Peyer's patch (tissue), 4 donors: ENCODE measurements around a stretch of chr7.

- PRO-cap = no peak
- RAMPAGE, long total RNA, 4 experiments = no peak in any of the 4 experiments
Observed at GRCh38 chr7:25261138-25261559, 32.9 kb upstream of the NPVF start.

- PRO-cap = no peak
- RAMPAGE, long total RNA, 4 experiments = no peak in any of the 4 experiments
Observed at GRCh38 chr7:25580161-25580360, 351.8 kb upstream of the NPVF start.

DNA sequence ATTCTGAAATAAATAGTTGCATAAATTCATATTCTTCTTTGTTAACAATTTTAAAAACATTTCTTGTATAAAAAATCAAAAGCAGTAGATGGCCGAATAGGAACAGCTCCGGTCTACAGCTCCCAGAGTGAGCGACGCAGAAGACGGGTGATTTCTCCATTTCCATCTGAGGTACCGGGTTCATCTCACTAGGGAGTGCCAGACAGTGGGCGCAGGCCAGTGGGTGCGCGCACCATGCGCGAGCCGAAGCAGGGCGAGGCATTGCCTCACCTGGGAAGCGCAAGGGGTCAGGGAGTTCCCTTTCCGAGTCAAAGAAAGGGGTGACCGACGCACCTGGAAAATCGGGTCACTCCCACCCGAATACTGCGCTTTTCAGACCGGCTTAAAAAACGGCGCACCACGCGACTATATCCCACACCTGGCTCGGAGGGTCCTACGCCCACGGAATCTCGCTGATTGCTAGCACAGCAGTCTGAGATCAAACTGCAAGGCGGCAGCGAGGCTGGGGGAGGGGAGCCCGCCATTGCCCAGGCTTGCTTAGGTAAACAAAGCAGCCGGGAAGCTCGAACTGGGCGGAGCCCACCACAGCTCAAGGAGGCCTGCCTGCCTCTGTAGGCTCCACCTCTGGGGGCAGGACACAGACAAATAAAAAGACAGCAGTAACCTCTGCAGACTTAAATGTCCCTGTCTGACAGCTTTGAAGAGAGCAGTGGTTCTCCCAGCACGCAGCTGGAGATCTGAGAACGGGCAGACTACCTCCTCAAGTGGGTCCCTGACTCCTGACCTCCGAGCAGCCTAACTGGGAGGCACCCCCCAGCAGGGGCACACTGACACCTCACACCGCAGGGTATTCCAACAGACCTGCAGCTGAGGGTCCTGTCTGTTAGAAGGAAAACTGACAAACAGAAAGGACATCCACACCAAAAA lies 374.9 kb upstream of the NPVF start:
- PRO-cap = no peak
- RAMPAGE, long total RNA, 4 experiments = no peak in any of the 4 experiments

DNA sequence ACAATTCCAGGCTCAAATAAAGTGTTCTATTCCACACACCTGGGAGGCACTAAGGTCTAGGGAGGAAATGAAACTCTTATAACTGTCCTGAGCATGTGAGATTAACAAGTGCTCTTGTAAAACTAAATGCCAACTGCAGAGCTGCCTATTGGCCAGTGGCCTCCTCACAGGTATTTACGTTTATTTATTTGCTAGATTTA lies 381.9 kb upstream of the NFE2L3 start:
- PRO-cap = no peak
- RAMPAGE, long total RNA, 4 experiments = no peak in any of the 4 experiments

DNA sequence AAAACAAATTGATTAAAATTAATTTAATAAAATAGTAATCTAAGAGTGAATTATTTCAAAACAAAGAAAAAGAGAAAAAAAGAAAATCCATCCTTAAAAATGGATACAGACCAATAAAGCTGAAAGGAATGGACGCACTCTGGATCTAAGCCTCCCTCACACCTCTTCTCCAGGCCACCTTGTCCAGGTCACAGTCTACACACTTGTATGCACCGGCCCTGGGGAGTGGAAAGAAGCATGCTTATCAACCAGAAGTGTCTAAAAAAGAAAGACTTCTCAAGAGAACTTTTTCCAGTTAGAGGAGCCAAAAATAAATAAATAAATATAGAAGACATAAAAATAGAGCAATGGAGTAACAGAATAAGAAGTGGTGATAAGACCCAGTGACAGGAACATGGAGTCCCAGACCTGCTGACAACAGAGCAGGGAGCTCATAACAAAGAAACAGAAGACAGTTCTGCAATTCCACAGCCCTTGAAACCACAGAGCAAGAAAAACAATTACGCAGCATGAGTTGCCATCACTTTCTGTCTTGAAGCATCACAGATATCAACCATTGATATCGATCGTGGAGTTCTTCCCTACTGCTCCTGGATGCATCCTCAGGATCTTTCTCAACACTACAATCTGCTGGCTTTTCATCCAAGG lies 311.7 kb upstream of the NFE2L3 start:
- PRO-cap = no peak
- RAMPAGE, long total RNA, 4 experiments = no peak in any of the 4 experiments

GRCh38 chr7:25889653-25890135 lies 262.3 kb upstream of the NFE2L3 start:
- PRO-cap = no peak
- RAMPAGE, long total RNA, 4 experiments = no peak in any of the 4 experiments

GRCh38 chr7:25895180-25895782 lies 256.7 kb upstream of the NFE2L3 start:
- PRO-cap = bidirectional peak, plus-strand start at chr7:25895557, minus-strand start at chr7:25895367
- RAMPAGE, long total RNA, 4 experiments = no peak in any of the 4 experiments

GRCh38 chr7:25897504-25897788 lies 254.6 kb upstream of the NFE2L3 start:
- PRO-cap = no peak
- RAMPAGE, long total RNA, 4 experiments = no peak in any of the 4 experiments

GRCh38 chr7:26152550-26153267 lies 711 bp downstream of the NFE2L3 start:
- PRO-cap = unidirectional peak, plus-strand start at chr7:26153071
- RAMPAGE, long total RNA, 4 experiments = no peak in any of the 4 experiments

DNA sequence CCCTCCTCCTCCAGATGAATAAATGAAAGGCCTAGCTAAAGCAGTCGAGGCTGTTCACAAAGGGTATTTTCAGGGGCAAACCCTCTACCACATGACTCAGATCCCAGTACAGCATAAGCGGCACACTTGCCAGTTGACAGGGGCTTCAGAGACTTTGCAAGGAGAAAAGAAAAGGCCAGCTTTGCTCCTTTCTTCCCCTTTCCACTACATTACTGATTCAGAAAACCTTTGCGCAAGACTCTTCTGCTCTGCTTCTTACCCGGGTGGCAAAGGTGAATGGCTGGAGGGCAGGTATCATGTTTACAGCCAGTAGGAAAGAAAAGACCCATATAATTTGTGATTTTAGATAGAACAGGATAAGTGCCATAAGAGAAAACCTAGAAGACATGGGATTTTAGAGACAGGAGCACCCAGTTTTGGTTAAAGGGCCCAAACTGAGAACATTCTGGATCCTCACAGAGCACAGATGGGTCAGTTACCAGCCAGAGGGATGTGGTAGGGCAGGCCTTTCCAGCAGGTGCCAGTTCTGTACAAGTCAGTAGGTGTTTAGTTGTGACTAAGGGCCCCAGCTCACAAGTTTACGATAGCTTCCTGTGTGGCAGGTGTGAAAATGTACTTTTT lies 15.0 kb downstream of the NFE2L3 start:
- PRO-cap = no peak
- RAMPAGE, long total RNA, 4 experiments = no peak in any of the 4 experiments

GRCh38 chr7:26187733-26188537 lies 12.6 kb downstream of the HNRNPA2B1 start:
- PRO-cap = no peak
- RAMPAGE, long total RNA, 4 experiments = no peak in any of the 4 experiments

- PRO-cap = no peak
- RAMPAGE, long total RNA, 4 experiments = start-site peak on the minus strand in 1 of 4 experiments, at chr7:26195889-26195903 at its widest, 33 reads per replicate
Observed at GRCh38 chr7:26195605-26196292, 4.8 kb downstream of the HNRNPA2B1 start.

GRCh38 chr7:26198076-26198492 lies 2.5 kb downstream of the HNRNPA2B1 start:
- PRO-cap = no peak
- RAMPAGE, long total RNA, 4 experiments = no peak in any of the 4 experiments

GRCh38 chr7:26292793-26293440 lies 1.3 kb downstream of the SNX10 start:
- PRO-cap = no peak
- RAMPAGE, long total RNA, 4 experiments = no peak in any of the 4 experiments

GRCh38 chr7:26332726-26333282 lies 41.1 kb downstream of the SNX10 start:
- PRO-cap = no peak
- RAMPAGE, long total RNA, 4 experiments = no peak in any of the 4 experiments

DNA sequence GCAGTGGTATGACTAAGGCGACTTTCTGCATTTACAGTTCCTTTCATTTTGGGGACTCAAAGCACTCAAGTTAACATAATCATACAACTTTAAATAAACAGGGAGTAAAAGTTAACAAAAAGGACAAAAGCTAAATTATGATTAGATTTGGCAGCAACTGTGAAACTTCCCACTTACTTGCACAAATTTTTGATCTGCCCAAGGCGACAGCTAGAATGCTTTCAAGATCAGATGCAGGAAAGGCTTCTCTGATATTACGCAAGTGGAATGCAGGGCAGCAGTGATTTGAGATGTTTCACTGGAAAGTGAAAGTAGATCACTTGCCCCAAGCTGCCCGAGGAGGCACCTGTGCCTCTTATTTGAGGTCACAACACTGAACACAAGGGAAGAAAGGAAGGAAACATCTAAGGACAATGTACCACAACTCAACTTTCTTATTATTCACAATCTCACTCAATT lies 199.4 kb downstream of the SKAP2 start:
- PRO-cap = no peak
- RAMPAGE, long total RNA, 4 experiments = no peak in any of the 4 experiments

DNA sequence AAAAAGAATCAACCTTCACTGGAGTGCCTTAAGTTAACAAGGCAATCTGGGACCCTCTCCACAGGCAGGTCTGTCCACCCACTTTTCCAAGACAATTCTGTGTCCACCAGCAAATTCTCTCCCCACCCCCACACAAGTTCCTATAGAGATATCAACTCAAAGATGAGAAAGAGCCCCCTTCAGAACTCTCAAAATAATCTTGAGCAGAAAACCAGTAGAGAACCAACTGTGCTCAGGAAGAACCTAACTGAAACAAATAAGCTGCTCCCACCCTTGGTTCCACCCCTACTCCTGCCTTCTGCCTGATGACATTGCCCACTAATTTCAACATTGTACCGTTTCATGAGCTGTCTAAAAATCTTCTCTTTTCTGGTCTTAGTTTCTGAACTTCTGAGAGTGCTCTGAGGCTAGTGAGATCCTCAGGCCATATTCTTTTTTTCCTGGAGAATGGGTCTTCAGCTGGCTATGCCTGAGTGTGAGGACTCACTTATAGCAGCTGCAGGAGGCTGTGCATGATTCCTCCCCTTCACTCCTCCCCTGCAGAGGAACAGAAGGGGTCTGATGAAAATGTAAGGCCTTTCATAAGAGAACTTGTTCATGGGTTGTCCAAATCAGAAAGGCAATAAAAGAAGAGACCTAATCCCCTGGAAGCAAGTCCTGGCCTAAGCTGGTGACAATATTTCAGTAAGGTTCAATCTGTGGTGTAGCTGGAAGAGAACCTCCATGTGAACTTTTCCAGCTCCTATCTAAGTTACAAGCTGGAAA lies 11.2 kb downstream of the HOXA4 start:
- PRO-cap = no peak
- RAMPAGE, long total RNA, 4 experiments = start-site peak on the minus strand in 1 of 4 experiments, centred at position 75 of the sequence, 7 reads per replicate

DNA sequence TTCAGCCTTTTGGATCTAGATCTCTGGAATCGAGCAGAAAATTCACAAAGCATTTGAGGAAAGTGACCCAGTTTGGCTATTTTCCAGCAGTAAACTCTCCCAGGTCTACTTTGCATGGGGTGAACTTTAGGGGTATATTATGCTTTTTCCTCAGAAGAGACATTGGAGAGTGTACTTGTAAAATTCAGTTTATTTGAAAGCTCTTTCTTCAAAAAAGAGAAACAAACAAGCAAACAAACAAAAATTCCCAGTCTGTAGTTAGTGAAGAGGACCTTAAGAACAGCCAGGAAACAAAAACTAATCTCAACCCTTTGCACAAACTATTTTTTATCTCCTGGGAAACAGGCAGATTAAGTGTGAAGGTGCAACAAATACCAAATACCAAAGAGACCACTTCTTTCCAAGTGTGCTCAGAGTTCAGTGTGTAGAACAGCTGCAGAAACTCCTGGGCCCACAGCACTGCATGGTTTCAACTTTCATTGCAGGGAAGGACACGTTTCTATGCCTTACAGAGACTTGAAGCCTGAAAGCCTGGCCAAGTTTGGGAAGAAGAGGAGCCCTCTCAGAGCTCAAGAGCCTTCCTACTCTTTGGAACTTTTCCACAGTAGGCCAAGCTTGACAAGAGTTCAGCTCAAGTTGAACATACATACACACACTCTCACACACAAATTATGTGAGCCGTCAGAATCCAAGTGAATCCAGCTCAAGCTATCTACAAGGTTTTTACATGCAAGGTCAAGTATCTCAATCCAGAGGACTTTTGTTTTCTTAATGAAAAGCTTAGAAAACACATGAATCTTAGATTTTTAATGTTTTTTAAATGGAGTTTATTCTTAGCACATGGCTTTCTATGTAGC lies 2.6 kb downstream of the HOXA4 start:
- PRO-cap = no peak
- RAMPAGE, long total RNA, 4 experiments = no peak in any of the 4 experiments

- PRO-cap = no peak
- RAMPAGE, long total RNA, 4 experiments = no peak in any of the 4 experiments
Observed at GRCh38 chr7:27151452-27151879, 917 bp downstream of the HOXA3 start.

GRCh38 chr7:27163323-27163600 lies 2.1 kb downstream of the HOXA9 start:
- PRO-cap = no peak
- RAMPAGE, long total RNA, 4 experiments = no peak in any of the 4 experiments